Upper lobe of left lung (tissue), 5 donors: ENCODE measurements around the genes OTOGL and MYF5.

GRCh38 chr12:76346907-76347445, 1.2 kb downstream of the BBS10 start:
- PRO-cap, 2 experiments = no peak in any of the 2 experiments
- RAMPAGE, long total RNA, 4 experiments = no peak in any of the 4 experiments

GRCh38 chr12:76877798-76878688, 776 bp downstream of the CSRP2 start:
- PRO-cap, 2 experiments = peak in 1 of 2 experiments; most common plus-strand start chr12:76878193 (in 1); most common minus-strand start chr12:76878233 (in 1)
- RAMPAGE, long total RNA, 4 experiments = no peak in any of the 4 experiments

GRCh38 chr12:78035864-78036825, 205.5 kb downstream of the NAV3 start:
- PRO-cap, 2 experiments = no peak in any of the 2 experiments
- RAMPAGE, long total RNA, 4 experiments = start-site peak on the plus strand in 3 of 4 experiments, at chr12:78035903-78036737 at its widest, 5 to 32 reads per replicate

DNA sequence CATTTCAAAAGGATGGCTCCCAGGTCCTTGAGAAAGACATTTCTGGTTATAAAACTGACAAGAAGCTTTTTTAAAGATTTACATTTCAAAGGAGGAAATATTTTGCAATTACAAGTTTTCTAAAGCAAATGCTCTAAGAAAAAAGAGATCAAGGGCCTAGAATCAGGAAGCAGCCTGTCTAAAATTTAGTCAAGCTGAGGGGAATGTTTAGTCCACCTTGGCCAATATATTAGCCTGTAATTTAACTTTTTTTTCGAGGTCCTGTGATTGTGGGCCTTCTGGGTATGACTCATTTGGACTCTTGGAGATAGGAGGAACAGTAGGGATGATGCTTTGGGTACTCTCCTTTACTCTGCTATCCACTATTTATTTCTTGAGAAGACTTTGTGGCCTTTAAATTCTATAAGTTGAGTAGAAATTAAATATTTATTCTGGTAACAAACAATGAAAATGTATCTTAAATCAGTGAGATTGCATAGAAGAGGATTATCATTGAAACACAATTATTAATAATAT, 72.5 kb downstream of the SYT1 start:
- PRO-cap, 2 experiments = no peak in any of the 2 experiments
- RAMPAGE, long total RNA, 4 experiments = no peak in any of the 4 experiments

- PRO-cap, 2 experiments = no peak in any of the 2 experiments
- RAMPAGE, long total RNA, 4 experiments = no peak in any of the 4 experiments
Measured at GRCh38 chr12:79797130-79797468, 106.3 kb upstream of the PAWR start.

- PRO-cap, 2 experiments = no peak in any of the 2 experiments
- RAMPAGE, long total RNA, 4 experiments = no peak in any of the 4 experiments
Measured at GRCh38 chr12:79798353-79798747, 107.6 kb upstream of the PAWR start.

DNA sequence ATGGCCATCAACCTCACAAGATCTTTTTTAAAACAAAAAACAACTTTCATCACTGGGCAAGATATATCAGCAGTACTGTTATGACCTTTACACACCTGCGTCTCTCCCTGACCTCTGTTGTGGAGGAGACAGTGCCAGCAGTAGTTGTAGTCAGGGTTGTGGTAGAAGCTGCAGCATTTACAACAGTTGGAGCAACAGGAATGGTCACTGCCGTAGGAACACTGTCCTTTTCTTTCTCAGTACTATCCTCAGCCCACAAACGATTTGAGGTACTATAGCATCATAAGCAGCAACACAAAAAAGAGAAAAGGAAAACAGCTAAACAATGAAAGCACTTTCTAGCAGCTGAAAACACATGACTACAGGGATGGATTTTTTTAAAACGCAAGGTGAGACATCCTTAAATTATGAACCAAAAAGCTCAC, 114.7 kb upstream of the PAWR start:
- PRO-cap, 2 experiments = no peak in any of the 2 experiments
- RAMPAGE, long total RNA, 4 experiments = no peak in any of the 4 experiments

- PRO-cap, 2 experiments = no peak in any of the 2 experiments
- RAMPAGE, long total RNA, 4 experiments = no peak in any of the 4 experiments
Measured at GRCh38 chr12:79933303-79934260, 1.3 kb downstream of the PPP1R12A start.

GRCh38 chr12:80044752-80045215, 54.6 kb upstream of the OTOGL start:
- PRO-cap, 2 experiments = no peak in any of the 2 experiments
- RAMPAGE, long total RNA, 4 experiments = no peak in any of the 4 experiments

- PRO-cap, 2 experiments = no peak in any of the 2 experiments
- RAMPAGE, long total RNA, 4 experiments = no peak in any of the 4 experiments
Measured at GRCh38 chr12:80056152-80056770, 43.1 kb upstream of the OTOGL start.

GRCh38 chr12:80099312-80099613, at the start of gene OTOGL:
TSS of gene OTOGL (plus strand) at chr12:80099537.
- PRO-cap, 2 experiments = no peak in any of the 2 experiments
- RAMPAGE, long total RNA, 4 experiments = no peak in any of the 4 experiments

- PRO-cap, 2 experiments = no peak in any of the 2 experiments
- RAMPAGE, long total RNA, 4 experiments = no peak in any of the 4 experiments
Measured at GRCh38 chr12:80250078-80250487, 150.7 kb downstream of the OTOGL start.

- PRO-cap, 2 experiments = no peak in any of the 2 experiments
- RAMPAGE, long total RNA, 4 experiments = no peak in any of the 4 experiments
Measured at GRCh38 chr12:80477375-80477879, 33.4 kb downstream of the PTPRQ start.

DNA sequence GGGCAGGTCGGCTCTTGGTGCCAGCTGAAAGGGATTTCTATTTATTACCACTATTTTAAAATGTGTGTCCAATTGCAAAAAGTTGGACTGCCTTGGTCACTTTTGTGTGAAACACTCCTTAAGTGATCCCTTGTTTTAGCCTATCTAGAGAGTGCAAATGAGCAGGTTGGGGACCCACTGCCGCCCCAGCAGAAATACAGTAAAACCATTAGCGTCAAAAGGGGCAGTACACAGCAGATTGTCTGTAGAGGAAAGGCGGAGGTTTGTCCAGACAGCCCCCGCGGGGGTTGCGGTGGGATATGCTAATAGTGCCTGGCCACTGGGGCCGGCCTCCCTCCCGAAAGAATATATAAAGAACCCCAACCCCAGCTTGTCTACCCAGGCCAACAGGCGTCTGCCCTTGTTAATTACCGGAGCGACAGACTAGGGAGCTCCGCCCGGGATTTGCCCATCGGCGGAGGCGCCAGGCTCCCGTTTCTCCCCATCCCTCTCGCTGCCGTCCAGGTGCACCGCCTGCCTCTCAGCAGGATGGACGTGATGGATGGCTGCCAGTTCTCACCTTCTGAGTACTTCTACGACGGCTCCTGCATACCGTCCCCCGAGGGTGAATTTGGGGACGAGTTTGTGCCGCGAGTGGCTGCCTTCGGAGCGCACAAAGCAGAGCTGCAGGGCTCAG, at the start of gene MYF5:
TSS of gene MYF5 (plus strand) at position 377 of the 676 bp plus-strand sequence.
- PRO-cap, 2 experiments = no peak in any of the 2 experiments
- RAMPAGE, long total RNA, 4 experiments = no peak in any of the 4 experiments

DNA sequence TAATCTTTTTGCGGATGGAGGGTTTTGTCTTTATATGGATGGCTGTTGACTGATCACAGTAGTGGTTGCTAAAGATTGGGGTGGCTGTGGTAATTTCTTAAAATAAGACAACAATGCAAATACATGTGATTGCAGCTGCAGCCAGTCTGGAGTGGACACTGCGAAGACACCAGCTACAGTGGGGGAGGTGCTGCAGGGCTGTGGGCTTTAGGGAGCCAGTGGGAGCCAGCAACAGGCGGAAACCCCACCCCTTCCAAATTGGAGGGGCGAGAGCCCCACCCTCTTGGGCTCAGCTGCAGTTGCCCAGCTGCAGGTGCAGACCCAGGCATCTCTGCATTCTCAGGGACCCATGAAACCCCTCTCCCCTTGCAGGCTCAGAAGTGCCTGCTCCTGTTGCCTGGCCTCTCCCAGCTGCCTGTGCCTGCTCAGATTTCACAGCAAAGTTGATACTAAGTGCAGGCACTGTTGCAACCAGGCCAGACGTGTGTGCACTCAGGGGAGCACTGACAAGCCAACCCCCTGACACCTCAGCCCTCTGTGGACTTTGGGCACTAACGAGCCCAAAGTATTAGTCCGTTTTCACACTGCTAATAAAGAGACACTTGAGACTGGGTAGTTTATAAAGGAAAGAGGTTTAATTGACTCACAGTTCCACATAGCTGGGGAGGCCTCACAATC, 104.9 kb downstream of the MYF5 start:
- PRO-cap, 2 experiments = no peak in any of the 2 experiments
- RAMPAGE, long total RNA, 4 experiments = no peak in any of the 4 experiments

DNA sequence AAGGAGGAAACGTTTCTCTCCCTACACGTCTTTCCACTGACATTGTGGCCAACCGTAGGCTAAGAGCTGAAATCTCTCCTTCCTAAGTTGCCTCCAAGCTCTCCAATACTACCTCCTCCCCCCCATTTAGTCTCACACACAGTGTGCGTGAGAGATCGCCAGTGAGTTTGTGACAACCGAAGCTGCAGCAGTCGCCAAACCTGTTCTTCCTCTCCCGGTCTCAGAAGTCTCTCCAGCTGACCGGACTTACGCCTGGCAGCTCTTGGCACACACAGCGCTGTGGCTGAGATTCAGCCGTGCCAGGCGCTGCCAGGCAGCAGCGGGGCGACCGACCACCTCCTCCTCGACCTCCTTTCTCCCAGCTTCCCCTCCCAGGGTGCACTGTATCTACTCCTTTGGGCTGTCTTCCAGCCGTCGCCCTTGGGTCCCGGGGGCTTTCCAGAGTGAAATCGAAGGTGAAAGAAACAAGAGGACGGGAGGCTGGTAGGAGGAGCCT, 385 bp upstream of the TMTC2 start:
- PRO-cap, 2 experiments = peak in 2 of 2 experiments; most common plus-strand start position 161 of the sequence (in 1); most common minus-strand start position 445 of the sequence (in 2)
- RAMPAGE, long total RNA, 4 experiments = start-site peak on the plus strand in 2 of 4 experiments, centred at positions 253 to 278 of the sequence, 16 to 24 reads per replicate

GRCh38 chr12:83472126-83472670, 785.5 kb downstream of the TMTC2 start:
- PRO-cap, 2 experiments = no peak in any of the 2 experiments
- RAMPAGE, long total RNA, 4 experiments = no peak in any of the 4 experiments

- PRO-cap, 2 experiments = no peak in any of the 2 experiments
- RAMPAGE, long total RNA, 4 experiments = no peak in any of the 4 experiments
Measured at GRCh38 chr12:83537504-83537918, 850.8 kb downstream of the TMTC2 start.

DNA sequence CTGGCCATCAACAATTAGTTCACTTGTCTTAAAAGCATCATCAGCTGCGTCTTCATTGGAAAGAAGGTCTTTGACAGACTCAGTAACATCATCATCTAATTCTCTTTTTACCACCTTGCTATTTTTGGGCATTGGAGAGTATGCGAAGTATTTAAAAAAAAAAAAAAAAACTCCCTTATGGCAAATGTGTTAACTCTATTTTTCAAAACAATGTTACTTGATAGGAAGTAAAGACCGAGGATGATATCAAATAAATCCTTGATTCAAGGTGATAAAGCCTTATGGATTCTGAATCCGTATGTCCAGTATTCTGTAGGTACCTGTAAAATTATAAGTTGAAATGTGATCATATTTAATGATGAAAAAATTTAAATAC, 20.6 kb downstream of the SLC6A15 start:
- PRO-cap, 2 experiments = no peak in any of the 2 experiments
- RAMPAGE, long total RNA, 4 experiments = no peak in any of the 4 experiments

DNA sequence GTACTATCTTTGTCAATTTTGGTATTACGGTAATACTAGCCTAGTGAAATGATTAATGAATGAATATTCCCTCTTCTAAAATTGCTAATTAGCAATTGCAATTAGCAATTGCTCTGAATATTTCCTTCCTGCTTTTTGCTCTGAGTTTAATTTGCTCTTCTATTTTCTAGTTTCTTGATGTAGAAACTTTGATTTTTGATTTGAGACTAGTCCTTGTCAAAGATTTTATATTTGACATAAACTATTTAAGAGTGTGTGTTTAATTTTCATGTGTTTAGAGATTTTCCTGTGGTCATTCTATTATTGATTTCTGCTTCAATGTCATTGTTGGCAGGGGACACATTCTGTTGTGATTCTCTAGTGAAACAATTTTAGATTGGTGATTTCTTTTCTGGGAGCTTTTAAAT, 554.6 kb upstream of the MGAT4C start:
- PRO-cap, 2 experiments = no peak in any of the 2 experiments
- RAMPAGE, long total RNA, 4 experiments = no peak in any of the 4 experiments